Gastroesophageal sphincter (tissue), 4 donors: ENCODE measurements around a stretch of chr13.

GRCh38 chr13:98918663-98919218 lies 59.1 kb downstream of the DOCK9 start:
- PRO-cap, result no peak
- RAMPAGE, long total RNA, 4 experiments, result no peak in any of the 4 experiments

- PRO-cap, result unidirectional peak, plus-strand start at chr13:99085383; unidirectional peak, plus-strand start at chr13:99085912
- RAMPAGE, long total RNA, 4 experiments, result no peak in any of the 4 experiments
Observed at GRCh38 chr13:99084933-99085999, 107.4 kb upstream of the DOCK9 start.

DNA sequence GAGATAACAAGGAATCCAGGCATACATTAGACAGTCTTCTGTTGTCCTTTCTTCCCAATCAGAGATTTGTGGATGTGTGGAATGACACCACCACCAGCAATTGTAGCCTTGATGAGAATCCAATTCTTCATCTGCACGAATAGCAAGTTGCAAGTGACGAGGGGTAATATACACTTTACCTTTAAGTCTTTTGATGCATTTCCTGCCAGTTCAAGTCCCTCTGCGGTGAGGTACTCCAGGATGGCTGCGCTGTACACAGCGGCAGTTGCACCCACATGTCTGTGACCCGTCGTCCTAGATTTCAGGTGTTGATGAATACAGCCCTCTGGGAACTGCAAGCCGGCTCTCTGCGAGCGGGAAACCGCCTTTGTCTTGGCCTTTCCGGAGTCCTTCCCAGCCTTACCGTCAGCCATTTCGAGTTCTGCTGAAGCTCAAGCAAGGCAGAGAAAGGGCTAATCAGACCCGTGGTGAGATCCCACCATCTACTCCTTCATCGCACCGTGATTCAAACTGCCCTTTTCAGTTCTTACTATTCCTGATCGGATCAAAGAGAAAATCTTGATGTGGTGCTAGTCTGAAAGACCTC lies 14.8 kb downstream of the UBAC2 start:
- PRO-cap, result no peak
- RAMPAGE, long total RNA, 4 experiments, result no peak in any of the 4 experiments

GRCh38 chr13:99228575-99229490 lies 28.2 kb downstream of the UBAC2 start:
- PRO-cap, result no peak
- RAMPAGE, long total RNA, 4 experiments, result no peak in any of the 4 experiments

- PRO-cap, result no peak
- RAMPAGE, long total RNA, 4 experiments, result no peak in any of the 4 experiments
Observed at GRCh38 chr13:99293149-99294499, 13.6 kb downstream of the GPR183 start.

- PRO-cap, result no peak
- RAMPAGE, long total RNA, 4 experiments, result no peak in any of the 4 experiments
Observed at GRCh38 chr13:99341253-99341964, 34.2 kb upstream of the GPR183 start.

DNA sequence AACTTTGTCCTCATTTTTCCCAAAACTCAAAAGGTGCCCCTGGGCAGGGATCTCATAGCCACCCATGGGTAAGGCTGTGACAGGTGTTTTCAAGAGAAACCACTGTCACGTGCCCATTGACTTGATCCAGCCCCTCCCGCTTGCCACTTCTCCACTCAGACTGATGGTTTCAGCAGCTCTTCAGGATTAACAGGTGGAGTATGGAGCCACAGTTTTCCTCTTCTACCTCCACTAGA lies 63.3 kb upstream of the GPR183 start:
- PRO-cap, result no peak
- RAMPAGE, long total RNA, 4 experiments, result no peak in any of the 4 experiments

DNA sequence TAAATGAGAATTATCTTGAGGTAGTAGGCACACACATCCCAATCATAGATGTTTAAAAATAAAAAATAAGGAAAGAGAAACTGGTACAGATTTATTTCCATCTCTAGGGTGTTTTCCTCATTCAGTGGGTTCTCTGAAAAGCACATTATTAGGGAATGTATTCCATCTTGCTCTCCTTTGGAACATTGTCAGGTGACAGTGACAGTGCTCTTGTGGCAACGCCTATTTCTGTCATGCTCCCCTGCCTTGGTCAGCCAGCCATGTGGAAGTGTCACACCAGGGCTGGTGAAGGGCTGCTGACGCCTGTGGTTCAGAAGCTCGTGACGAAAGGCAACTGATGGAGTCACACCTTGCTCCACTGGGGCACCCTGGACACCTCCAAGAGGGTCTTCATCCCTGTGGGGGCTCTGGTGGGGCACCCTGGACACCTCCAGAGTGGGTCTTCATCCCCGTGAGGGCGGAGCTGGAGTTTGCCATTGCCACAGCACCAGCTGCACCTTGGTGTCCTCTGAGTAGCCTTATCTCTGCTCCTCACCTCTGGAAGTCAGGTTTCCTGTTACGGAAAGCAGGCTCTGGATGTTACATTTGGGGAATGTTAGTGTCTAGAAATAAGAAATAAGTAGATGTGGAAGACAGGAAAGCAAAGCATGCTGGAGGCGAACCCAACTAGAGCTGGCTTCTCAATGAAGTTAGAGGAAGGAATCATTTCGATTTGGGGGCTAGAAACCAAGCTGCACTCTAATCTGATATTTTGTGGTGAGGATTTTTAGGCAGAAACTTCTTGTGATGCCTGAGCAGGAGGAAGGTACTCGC lies 69.0 kb upstream of the GPR183 start:
- PRO-cap, result no peak
- RAMPAGE, long total RNA, 4 experiments, result no peak in any of the 4 experiments

DNA sequence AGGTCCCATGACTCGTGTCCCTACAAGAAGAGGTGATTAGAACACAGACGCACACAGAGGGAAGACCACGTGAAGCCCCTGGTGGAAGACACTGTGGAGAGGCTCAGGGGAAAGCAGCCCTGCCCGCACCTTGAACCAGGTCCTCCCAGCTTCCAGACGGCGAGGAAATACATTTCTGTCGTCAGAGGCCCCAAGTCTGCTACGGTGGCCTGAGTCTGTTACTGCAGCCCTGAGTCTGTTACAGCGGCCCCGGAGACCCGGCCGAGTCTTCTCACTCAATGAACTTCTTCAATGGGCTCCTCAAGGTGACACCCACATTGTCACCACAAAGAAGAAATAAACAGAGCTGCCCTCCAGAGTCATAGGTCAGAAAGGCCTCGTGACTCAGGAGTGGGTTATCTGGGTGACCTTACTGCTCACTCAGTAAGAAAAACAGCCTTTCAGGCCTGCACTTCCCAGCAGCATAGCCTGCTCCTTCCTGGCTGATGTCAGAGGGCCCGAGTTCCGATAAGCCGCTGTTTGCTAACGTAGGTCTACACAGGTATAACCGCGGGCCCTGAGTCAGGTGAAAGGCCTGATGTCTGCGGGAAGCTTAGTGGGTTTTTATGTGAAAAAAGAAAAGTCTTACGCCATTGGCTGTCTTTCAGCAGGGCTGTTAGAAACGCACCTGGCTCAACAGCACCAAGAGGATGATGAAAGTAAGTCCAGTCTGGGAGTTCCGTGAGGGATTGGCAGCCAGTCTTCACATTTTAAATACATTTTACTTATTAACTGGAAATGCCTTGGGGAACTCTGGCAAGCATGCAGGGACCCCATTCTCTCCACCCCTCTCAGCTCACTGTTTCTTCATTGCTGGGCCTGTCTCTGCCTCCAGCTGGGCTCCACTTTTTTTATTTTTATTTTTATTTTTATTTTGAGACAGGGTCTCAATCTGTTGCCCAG lies 66.8 kb upstream of the TM9SF2 start:
- PRO-cap, result no peak
- RAMPAGE, long total RNA, 4 experiments, result no peak in any of the 4 experiments

DNA sequence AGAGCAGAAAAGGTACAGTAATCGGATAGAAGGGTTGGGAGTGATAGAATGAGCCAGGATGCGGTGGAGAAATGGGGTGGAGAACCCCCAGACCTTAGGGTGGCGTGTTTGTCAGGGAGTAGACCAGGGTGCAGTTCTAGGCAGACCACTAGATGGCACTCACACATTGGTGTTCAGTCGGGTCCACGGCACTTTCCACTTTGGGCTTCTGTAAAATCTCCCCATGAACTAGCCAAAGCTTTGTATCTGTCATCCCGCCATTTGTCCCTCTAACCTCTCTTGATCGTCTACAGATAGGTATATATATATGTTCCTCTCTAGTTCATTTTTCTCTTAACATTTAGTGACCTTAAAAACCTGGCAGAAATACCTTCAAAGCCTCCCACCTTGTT lies 49.7 kb downstream of the CLYBL start:
- PRO-cap, result no peak
- RAMPAGE, long total RNA, 4 experiments, result no peak in any of the 4 experiments

GRCh38 chr13:99718113-99718685 lies 111.7 kb downstream of the CLYBL start:
- PRO-cap, result no peak
- RAMPAGE, long total RNA, 4 experiments, result no peak in any of the 4 experiments

DNA sequence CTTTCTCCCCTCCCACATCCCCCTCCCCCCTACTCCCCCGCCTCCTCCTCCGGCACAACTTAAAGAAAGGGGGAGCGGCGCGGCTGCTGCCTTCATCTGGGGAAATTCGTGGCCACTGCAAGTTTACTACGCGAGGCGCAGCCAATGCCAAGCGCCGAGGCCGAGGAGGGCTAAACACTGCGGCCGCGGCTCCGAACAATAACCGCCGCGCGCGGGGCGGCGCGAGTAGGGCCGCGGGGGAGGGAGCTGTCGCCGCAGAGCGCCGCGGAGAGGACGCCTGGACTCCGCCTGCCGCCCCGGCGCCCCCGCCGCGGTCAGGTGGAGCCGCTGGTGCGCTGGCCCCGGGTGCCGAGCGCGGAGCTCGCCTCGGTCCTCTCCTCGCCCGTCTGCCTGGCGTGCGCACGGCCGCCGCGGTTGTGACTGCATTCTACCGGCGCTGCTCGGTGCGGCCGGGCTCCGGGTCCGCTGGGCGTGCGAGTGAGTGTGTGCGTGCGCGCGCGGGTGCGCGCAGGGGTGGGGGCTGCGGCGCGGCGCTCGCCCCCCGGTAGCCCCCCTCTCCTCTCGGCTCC lies 388 bp upstream of the ZIC2 start:
- PRO-cap, result no peak
- RAMPAGE, long total RNA, 4 experiments, result no peak in any of the 4 experiments

DNA sequence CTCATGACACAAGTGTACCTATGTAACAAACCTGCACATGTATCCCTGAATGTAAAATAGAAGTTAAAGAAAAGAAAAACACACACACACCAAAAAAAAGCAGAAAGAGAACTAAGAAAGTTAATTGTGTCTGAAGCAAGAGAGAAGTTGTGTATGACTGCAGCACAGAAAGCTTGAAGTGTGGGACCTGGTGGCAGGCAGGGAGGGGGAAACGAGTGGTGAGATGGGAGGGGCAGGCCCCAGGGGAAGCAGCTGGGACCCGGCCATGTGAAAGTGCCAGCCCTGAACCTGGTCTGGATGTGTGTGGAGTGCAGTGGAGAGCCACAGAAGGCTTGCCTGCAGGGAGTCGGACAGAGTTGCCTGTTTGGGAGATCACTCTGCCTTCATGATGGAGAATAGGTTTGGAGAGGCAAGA lies 199.0 kb downstream of the GGACT start:
- PRO-cap, result no peak
- RAMPAGE, long total RNA, 4 experiments, result no peak in any of the 4 experiments

- PRO-cap, result no peak
- RAMPAGE, long total RNA, 4 experiments, result no peak in any of the 4 experiments
Observed at GRCh38 chr13:100402846-100403128, 185.8 kb downstream of the GGACT start.

DNA sequence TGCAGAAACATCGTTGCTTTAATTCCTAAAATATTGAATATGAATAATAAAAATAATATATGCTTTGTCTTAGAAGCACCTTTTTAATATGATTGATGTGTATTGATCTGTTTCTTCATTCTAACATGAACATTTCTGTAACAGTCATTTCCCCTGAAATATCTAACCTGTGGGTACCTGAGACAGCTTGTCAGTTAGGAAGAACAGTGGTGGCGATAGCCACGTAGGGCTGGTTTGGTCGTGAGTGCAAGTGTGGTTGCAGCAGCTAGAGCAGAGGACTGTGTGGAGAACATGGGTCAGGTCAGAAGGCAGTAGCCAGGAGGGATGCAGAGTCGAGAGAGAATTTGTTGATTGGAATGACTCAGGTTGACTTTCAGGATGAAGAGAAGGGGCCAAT lies 106.6 kb downstream of the GGACT start:
- PRO-cap, result no peak
- RAMPAGE, long total RNA, 4 experiments, result start-site peak on the plus strand in 1 of 4 experiments, centred at position 138 of the sequence, 6 reads per replicate

GRCh38 chr13:100483665-100484545 lies 104.7 kb downstream of the GGACT start:
- PRO-cap, result no peak
- RAMPAGE, long total RNA, 4 experiments, result no peak in any of the 4 experiments

- PRO-cap, result no peak
- RAMPAGE, long total RNA, 4 experiments, result no peak in any of the 4 experiments
Observed at GRCh38 chr13:100525282-100525973, 63.2 kb downstream of the GGACT start.

GRCh38 chr13:100589193-100589398 lies 507 bp upstream of the GGACT start:
- PRO-cap, result no peak
- RAMPAGE, long total RNA, 4 experiments, result no peak in any of the 4 experiments

DNA sequence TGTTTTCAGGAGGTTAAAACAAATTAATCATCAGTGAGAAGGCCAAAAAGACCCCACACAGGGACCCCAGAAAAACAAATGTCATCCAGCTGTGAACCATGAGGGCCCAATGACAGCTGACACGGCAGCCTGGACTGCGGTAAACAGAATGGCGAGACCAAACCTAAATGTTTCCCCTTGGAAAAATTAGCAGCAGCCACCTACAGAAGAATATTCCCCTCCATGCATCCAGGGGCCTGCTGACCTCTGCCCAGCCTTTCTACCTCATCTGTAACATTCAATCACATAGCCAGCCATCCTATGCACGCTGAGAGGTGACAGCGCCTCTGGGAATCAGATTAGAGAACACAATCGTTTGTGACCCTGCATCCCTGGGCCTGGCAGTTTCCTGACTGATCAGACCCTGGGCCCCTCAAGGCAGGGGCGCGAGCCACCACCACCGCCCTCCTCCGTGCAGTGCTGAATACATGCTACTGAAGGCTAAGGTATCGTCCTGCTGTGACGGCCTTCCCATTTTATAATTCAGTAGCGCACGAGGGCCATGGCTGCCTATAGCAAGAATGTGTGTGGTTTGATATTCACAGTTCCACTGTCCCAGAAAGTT lies 1.3 kb downstream of the TMTC4 start:
- PRO-cap, result no peak
- RAMPAGE, long total RNA, 4 experiments, result no peak in any of the 4 experiments

DNA sequence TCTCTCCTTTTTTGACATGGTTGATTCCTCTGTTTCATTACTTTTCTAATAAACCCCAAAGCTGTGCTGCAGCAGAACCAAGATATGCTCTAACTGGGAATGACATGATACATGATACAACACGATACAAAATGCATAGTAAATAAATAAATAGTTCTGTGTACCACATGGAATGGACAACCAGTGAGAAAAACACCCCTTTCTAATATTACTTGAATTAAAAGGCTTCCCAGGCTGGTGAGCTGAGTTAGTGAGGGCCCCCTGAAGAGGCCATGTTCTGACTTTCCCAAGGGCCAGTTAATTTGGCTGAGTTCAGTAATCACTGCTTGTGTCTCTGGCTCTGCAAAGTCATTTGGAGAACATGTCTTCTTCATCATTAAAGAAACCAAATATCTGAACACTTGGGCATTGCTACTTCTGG lies 203.1 kb upstream of the TMTC4 start:
- PRO-cap, result no peak
- RAMPAGE, long total RNA, 4 experiments, result no peak in any of the 4 experiments